Foreskin keratinocyte (primary cell): ENCODE data around the genes UBE2J2, PUSL1, CPTP and SLC35E2B.

GRCh38 chr1:1273729-1274572 is at the start of gene UBE2J2:
Gene UBE2J2 (minus strand): TSS chr1:1273854.
- RAMPAGE, total RNA: no peak

GRCh38 chr1:1293454-1294197 is 13.4 kb downstream of the SCNN1D start:
- RAMPAGE, total RNA: no peak

- RAMPAGE, total RNA: no peak
Observed at GRCh38 chr1:1302848-1303605, 4.7 kb downstream of the ACAP3 start.

DNA sequence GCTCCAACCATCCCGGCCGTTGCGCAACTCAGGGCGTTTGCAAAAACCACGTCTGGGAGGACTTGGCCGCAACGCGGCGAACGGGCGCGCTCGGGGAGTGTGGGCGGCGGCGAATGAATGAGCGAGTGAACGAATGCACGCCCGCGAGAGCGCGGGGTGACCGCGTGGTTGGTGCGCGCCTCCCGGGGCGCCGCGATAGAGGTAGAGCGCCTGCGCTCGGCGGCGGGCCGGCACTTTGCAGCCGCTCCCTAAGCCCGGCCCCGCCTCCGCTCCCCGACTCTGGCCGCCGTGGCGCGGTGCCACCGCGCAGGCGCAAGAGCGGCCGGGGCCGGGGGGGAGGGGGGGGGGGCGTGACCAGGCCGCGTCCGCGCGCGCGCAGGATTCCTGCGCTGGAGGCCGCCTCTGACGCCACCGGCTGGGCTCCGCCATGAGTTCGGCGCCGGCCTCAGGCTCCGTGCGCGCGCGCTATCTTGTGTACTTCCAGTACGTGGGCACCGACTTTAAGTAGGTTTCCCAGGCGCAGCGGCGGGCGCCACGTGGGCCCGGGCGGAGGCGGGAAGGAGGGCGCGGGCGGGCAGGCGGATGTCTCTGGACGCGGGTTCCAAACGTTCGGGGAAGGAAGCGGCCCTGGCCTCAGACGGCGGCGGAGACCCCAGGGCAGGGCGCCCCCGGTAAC is at the start of gene PUSL1:
Gene PUSL1, plus strand, starts transcription at position 381 of the 676 bp plus-strand sequence.
- RAMPAGE, total RNA: no peak

- RAMPAGE, total RNA: start-site peak on the minus strand at chr1:1324618-1324650, 213 and 232 reads in 2 replicates; start-site peak on the plus strand at chr1:1324813-1324932, 45 and 168 reads in 2 replicates
Observed at GRCh38 chr1:1324513-1325671, at the start of gene CPTP. Gene CPTP (plus strand): TSS chr1:1324802.

- RAMPAGE, total RNA: no peak
Observed at GRCh38 chr1:1343992-1344453, 5.2 kb downstream of the DVL1 start.

DNA sequence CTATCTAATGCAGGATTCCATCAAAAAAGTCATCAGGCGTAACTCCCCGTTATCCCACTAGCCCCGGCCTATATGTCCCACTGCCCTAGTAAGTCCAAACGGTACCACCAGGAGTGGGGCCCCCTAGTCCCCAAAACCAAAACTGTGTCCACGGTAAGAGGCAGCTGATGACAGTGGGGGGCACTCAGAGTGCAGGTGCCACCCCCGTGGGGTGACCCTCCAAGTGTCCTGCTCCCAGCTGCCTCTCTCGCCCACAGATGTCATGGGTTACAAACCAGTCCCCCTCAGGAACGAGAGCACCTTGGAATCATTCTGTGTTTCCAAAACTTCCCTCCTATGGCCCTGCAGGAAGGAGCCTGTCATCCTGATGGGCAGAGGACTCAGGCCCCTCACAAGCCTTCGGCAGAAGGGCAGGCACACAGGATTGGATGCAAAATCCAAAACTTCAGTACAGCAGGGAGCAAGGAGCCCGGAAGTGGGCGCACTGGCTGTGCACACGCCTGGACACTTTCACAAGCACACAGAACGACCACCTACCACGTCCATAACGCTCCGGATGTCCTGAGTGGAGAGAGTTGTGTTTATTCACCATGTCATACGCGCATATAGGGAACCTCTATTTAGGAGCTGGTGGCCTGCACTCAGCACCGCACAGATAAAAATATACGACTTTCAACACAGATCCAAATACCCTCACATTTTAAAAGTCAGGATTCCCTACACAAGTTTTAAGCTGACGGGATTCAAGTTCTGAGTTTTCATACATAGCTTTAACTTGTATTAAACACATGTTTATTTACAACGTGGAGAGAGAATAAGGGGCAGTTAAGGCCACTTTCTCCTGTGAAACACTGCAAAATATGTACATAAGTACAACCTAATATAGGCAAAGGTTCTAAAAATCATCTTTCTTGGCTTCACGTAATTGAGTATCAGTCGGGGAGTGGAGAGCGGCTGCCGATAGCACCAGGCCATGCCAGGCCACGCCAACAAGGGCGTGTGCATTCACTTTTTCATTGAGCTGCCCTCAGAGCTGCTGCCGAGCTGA is 11.3 kb upstream of the AURKAIP1 start:
- RAMPAGE, total RNA: no peak

DNA sequence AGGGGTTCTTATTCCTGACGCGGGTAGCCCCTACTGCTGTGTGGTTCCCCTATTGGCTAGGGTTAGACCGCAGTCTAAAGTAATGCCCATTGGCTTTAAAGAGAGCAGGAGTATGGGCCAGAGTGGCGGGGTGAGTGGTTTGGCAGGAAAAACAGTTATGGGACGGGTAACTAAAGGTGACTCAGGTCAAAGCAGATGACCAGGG is 1.0 kb upstream of the ATAD3B start:
- RAMPAGE, total RNA: no peak

GRCh38 chr1:1544806-1545167 is 4.4 kb upstream of the TMEM240 start:
- RAMPAGE, total RNA: no peak

DNA sequence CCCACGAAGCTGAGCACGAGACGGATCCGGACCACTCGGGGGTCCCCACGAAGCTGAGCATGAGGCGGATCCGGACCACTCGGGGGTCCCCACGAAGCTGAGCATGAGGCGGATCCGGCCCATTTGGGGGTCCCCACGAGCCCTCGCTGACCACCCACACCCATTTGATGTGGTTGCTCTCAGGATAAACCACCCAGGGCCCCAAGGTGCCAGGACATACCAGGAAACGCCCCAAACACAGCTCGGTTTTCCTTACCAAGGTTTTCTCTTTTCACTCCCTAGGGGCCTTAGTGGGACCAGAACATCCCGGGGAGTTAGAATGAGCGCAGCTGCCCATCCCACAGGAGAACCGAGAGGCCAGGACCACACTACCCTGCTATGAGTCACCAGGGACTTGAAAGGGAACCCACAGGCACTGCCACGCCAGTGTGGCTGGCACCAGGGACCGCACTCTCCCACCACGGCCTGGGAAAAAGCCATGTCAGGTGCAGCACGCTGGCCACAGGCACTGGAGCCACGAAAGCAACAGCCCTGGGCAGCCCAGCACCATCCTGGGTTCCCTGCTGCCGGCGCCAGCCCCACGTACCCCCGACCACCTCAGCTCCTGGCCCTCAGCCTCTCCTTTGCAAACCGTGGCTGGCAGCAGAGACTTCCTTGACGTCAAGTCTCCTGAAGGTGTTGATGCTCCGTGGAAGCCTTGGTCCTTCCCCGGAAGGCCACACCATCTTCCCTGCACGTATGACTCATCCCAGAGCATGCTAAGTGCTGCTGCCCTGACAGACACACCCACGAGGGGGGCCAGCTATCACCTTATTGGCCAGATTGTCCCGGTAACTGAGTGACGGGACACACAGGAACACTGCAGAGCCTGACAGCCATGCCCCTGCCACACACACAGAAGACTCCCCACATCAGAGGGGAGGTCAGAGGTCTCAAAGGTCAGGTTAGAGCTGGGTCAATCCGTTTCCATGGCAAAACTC is 14.1 kb upstream of the TMEM240 start:
- RAMPAGE, total RNA: no peak

DNA sequence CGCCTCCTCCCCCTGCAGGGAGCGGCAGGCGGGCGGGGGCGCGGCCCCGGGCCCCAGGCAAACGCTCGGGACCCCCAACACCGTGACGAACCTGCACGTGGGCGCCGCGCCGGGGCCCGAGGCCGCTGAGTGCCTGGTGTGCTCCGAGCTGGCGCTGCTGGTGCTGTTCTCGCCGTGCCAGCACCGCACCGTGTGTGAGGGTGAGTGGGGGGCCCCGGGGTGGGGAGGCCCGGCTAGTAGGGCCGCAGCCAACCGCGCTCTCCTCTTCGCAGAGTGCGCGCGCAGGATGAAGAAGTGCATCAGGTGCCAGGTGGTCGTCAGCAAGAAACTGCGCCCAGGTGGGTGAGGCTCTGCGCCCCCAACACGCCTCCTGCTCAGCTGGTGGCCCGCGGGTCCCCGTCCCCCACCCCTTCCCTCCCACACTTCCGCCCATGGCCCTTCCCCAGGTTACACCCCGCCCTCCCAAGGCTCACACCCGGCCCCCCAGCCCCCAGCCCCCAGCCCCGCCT is 2.6 kb upstream of the MMP23B start:
- RAMPAGE, total RNA: no peak

DNA sequence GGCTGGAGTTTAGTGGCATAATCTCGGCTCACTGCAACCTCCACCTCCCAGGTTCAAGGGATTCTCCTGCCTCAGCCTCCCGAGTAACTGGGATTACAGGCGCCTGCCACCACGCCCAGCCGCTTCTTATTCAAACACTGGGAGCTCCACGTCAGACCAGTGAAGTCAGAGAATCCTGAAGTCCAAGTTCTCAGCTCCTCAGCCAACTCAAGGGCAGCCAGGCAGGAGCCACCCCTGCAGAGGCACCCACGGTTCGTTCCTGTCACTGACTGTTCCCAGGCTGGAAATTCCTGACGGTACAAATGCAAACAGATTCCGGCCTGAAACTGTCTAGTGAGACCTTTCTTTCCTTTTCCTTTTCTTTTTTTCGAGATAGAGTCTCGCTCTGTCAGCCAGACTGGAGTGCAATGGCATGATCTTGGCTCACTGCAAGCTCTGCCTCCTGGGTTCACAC is 11.7 kb downstream of the SLC35E2B start:
- RAMPAGE, total RNA: no peak

DNA sequence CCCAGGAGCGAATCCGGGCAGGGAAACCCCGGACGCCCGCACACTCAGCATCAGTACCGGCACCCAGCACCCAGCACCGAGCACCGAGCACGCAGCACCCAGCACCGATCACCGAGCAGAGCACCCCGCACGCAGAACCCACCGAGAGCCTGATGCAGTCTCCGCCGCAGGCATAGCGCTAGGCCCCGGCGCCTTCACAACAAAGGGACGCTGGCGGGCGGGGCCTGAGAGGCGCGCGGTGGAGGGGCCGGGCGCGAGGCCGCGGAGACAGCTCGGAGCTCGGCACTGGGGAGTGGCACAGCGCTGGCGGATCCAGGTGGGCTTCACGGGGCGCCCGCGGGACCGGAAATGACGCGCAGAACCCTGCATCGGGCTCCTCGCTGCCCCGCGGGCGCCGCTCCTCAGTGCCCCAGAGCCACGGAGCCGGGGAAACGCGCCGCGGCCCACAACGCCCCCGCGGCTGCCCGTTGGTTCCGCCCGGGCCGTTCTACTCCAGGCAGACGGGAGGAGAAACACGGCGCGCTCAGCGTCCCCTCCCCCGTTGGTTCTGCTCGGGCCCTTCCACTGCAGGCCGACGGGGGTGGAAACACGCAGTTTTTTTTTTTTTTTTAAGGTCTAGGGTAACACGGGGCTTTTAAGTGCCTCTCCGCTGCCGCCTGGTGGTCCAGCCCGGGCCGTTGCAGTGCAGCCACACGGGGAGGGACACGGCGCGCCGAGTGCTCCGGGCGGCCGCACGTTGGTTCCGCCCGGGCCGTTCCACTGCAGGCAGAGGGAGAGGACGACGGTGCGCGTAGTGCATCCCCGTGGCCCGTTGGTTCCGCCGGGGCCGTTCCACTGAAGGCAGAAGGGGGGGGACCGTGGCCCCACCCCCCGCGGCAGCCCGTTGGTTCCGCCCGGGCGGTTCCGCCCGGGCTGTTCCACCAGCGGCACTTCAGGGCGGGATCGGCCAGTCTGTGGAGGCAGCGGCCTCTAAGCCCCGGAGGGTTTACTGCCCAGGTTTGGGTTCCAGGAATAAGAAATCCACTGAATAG is at the start of gene SLC35E2B:
Gene SLC35E2B, minus strand, starts transcription at position 489 of the 1,031 bp plus-strand sequence.
- RAMPAGE, total RNA: no peak

DNA sequence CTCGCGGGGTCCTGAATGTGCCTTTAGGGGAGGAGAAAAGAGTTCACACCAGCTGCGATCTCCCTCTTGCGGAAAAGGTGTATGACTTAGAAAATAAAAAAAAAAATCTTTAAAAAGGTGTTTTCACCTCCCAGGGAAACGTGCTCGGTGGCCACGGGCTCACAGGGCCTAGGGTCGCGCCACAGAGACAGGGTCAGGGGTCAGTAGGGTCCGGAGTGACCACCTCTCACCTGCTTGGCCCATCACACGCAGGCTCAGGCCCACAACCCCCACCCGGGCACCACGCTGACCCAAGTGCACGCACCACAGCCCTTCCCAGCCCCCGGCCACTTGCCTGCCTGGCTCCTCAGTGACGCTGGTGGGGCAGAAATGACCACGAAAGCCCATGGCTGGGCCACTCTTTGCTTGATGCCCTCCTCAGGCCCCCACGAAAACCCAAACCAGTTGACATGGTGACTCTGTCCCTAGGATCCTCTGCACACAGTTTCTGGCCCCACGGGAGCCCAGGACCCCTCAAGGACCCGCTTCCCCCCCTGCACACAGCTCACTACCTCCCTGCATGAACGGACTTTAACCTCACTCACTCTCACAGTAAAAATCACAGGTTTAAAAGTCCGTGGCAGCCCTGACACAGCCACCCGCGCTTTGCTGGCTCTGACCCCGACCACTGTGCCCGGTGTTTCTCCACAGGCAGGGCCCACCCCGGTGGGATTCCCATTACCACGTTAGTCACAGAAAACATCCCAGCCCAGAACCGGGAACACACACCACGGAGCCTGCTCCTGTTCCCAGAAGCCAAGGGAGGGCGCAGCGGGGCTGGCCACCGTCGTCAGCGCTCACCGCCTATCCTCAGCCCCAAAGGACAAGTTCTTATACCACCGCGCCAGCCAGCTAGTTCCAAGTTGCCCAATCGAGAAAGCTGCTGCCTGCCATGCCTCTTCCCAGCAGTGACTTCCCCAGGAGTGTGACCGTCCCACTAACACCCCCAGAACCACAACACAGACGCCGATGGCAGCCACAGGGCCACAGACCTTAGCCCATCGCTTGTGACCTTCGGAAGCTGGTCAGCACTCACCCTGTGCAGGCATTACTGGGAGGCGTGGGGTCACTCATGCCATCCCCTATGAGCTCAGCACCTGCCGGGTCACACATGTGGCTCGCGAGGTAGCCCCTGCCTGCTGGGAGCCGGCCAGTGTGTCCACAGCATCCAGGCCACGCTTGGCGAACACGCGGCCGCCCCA is 20.6 kb downstream of the NADK start:
- RAMPAGE, total RNA: no peak

DNA sequence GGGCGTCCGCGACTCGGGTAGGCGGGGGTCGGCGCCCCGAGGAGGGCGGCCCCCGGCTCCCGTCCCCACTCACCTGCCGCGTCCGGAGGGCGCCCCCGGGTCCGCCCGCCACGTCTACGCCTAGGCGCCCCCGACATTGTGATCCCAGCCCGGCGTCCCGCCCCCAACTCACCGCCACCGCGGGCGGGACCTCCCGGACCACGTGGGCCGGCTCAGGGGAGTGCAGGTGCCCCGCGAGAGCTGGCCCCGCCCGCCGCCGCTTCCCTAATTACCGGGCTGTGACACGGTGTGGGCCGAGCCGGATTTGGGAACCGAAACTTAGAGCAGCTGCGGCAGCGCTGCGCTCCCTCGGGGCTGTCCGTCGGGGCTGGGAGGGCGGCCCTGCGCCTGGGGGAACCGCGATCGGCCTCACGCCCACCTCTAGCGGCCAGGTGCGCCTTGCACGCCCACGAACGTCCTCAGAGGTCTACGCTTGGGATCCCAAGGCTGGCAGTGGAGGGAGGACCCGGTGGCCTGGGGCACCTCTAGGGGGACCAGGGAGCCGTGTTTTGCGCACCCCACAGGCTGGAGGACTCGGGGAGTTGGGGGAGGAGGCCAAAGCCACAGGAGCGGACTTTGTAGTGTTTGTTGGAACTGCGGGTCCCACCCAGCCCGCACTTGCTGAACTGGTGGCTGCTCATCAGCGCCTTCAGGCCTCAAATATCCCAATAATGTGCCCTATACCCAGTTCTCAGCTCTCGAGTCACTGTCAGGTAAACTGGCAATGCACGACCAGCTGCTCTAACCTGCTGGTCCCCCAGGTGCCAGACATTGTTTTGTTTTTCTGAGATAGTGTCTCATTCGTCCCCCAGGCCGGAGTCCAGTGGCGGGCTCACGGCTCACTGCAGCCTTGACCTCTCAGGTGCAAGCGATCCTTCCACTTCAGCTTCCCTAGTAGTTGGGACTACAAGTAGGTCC is 681 bp upstream of the NADK start:
- RAMPAGE, total RNA: no peak

DNA sequence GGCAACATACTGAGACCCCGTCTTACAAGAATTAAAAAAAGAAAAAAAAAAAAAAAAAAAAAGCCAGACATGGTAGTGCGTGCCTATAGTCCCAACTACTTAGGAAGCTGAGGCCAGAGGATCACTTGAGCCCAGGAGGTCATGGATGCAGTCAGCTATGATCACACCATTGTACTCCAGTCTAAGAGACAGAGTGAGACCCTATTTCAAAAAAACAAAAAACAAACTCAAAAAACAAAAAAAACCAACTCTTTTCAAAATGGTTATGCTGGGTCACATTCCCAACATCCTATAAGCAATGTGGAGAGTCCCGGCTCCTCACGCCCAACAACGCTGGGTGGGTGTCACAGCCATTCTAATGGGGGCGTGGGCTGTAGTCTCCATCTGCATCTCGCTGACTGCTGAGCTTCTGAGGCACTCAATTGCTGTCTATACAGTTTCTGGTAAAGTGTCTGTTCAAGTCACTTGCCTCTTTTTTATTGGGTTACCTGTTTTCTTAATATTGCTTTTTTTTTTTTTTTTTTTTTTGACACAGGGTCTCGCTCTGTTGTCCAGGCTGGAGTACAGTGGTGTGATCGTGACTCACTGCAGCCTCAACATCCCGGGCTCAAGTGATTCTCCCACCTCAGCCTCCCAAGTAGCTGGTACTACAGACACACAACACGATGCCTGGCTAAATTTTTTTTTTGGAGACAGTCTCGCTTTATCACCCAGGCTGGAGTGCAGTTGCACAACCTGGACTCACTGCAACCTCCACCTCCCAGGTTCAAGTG is 54.8 kb downstream of the GNB1 start:
- RAMPAGE, total RNA: no peak

DNA sequence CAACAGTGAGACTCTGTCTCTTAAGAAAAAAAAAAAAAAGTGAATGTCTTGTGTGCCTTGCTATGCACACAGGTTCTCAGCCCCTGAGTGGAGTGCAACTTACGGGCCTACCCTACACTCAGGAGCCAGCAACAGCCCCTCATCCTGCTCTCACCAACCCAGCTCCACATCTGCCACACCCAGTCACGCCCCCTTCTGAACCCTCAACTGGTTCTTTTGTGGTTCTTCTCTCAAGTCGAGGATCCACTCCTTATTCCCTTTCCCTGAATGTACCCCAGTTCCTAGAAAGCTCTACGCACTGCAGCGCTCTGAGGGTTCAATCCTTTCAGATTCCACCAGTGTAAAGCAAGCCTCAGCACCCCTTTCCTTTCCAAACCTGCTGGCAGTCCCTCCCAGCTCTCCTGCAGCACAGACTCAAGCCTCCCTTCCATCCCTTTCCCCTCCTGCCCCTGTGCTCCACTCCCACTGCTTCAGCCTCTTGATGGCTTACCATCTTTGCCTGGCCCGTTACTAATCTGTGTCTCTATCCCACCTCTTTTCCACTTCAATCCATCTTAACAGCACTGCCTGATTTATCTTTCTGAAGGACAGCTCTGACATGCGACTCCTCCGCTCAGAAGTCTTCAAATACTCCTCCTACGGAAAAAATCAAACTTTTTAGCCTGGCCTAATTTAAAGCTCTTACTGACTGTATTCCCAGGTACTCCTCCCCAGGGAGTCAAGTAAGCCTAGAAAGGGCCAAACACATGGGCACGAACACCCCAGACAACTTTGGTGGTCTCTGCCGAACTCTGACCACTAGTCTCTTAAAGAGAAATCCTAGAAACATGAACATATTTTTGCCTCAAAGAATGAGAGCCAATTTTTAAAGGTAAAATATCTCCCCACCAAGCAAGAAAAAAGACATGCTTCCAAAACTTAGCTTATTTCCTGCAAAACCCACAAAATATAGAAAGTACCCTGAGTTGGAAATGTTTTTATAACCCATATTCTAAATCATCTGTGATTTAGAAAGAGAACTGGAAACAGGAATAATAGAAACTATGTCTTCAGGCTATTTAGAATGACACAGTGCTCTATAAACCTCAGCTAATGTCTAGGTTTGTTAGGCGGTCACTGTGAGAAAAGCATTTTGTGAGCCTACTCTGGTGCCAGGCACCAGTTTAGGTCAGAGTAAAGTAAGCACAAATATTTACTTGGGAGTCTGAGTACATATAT is 37.8 kb downstream of the GNB1 start:
- RAMPAGE, total RNA: no peak

DNA sequence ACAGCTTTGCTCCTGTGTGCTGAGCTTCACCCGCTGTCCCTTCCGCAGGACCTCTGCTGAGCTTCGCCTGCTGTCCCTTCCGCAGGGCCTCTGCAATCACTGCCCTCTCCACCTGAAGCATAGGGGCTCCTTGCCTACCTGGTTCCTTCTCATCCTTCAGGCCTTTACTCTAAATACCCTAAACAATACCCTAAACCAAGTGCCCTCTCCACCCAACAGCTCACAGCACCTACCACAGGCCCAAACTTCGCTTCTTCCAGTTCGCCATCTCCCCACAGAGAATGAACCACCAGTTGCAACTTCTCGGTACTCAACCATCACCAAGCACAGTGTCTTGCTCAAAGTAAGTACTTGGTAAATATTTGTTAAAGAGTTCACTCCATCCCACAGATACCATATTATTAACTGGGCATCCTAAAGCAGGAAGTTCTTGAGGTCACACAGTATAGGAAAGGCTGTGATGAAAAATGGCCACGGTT is 18.3 kb downstream of the GNB1 start:
- RAMPAGE, total RNA: no peak

- RAMPAGE, total RNA: no peak
Observed at GRCh38 chr1:1875689-1876249, 15.1 kb downstream of the GNB1 start.

- RAMPAGE, total RNA: no peak
Observed at GRCh38 chr1:1882026-1882306, 8.9 kb downstream of the GNB1 start.